Colic lymph node (tissue), 1 donor: ENCODE data around the genes TMEM263 and ISCU.

GRCh38 chr12:106303919-106304618, 1.5 kb downstream of the TCP11L2 start:
- PRO-cap: no peak

GRCh38 chr12:106335609-106336316, 21.8 kb upstream of the POLR3B start:
- PRO-cap: no peak

DNA sequence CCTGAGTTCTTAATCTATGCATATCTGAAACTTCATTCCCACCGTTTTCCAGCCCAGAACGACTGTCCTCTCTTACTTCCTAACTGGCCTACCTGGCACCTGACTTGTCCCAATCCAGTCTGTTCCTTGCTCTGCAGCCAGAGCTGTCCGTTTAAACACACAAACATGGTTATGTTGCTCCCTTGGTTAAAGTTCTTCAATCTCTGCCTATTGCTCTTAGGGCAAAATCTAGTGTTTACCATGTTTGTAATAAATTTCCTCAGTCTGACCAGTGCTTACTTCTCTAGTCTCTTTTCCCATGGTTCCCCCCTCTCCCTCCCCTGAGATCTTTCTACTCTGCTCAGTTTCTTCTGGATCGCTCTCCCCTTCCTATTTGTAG, 2.5 kb downstream of the POLR3B start:
- PRO-cap: no peak

GRCh38 chr12:106955031-106955588, 597 bp upstream of the TMEM263 start:
- PRO-cap: no peak

GRCh38 chr12:106955589-106956498, at the start of gene TMEM263:
TSS of gene TMEM263 (plus strand) at chr12:106955907.
- PRO-cap: bidirectional peak, plus-strand start at chr12:106955695, minus-strand start at chr12:106955702; bidirectional peak, plus-strand start at chr12:106955833, minus-strand start at chr12:106955736; unidirectional peak, plus-strand start at chr12:106956068; bidirectional peak, plus-strand start at chr12:106956274, minus-strand start at chr12:106956131

DNA sequence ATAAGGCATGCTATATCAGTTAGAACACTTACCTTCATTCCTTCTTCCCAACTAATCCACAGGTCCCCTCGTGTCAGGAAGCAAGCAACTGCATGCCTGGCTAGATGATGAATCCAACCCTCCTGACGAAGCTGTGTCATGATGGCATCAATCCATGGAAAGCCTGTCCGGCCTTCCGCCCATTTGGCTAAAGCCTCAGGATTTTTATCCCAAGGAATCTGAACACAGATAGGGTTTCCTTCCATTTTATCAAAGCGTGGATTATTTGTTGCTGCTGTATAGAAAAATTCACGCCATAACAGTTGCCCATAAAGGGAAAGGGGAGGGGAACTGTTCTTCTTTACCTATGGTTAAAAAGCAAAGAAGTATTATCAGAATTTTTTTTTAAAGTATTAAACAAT, 12.6 kb upstream of the MTERF2 start:
- PRO-cap: no peak

- PRO-cap: no peak
Observed at GRCh38 chr12:107214396-107214727, 103.9 kb upstream of the ABTB3 start.

- PRO-cap: bidirectional peak, plus-strand start at chr12:107318821, minus-strand start at chr12:107318705; unidirectional peak, plus-strand start at chr12:107318821
Observed at GRCh38 chr12:107318636-107319106, 437 bp downstream of the ABTB3 start.

GRCh38 chr12:107396817-107397493, 78.7 kb downstream of the ABTB3 start:
- PRO-cap: no peak

- PRO-cap: no peak
Observed at GRCh38 chr12:107540598-107540815, 145.1 kb upstream of the PWP1 start.

GRCh38 chr12:108305989-108306565, 33.0 kb downstream of the CMKLR1 start:
- PRO-cap: no peak

DNA sequence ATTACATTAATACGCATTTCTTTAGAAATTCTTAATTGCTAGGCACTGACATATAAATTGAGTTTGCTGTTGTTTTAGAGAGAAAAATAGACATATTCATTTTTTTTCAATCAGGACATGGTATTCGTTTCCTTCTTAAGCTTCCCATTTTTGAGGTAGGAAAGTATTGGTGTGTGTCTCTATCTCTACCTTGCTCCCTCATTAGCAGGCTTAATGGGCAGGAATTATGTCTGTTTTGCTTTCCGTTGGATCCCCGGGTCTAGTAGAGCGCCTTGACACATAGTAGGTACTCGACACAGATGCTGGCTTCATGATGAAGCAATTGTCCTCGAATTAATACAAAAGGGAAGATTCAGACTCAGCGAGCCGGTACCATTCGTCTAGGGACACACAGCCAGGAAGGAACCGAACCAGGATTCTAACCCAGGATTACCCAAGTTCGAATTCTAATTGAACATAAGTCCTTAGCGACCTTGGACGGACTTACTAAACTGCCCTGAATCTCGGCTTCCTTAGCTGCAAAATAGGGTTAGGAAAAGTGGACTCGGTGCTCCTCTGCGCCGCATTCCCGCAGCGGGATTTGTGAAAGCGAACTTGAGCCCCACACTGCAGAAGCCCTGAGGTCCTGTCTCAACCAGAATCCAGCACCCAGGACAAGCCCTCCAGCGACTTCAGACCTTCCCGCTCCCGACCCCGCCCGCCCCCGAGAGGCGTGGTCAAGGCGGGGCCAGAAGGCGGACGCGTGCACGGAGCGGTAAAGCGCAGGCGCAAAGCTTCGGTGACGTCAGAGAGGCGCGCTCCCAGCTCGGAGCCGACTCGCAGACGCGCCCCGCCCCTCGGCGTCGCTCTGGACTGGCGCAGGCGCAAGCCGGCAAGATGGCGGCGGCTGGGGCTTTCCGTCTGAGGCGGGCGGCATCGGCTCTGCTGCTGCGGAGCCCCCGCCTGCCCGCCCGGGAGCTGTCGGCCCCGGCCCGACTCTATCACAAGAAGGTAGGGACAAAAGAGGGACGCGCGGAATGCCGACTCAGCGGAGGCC, at the start of gene ISCU:
TSS of gene ISCU (plus strand) at position 850 of the 1,036 bp plus-strand sequence.
- PRO-cap: bidirectional peak, plus-strand start at position 874 of the sequence, minus-strand start at position 692 of the sequence

- PRO-cap: bidirectional peak, plus-strand start at chr12:108568226, minus-strand start at chr12:108568065
Observed at GRCh38 chr12:108567790-108568778, 5.7 kb downstream of the ISCU start.

GRCh38 chr12:108638128-108638984, 4.7 kb upstream of the SELPLG start:
- PRO-cap: unidirectional peak, minus-strand start at chr12:108638440

- PRO-cap: no peak
Observed at GRCh38 chr12:108690697-108691328, 40.5 kb downstream of the CORO1C start.

DNA sequence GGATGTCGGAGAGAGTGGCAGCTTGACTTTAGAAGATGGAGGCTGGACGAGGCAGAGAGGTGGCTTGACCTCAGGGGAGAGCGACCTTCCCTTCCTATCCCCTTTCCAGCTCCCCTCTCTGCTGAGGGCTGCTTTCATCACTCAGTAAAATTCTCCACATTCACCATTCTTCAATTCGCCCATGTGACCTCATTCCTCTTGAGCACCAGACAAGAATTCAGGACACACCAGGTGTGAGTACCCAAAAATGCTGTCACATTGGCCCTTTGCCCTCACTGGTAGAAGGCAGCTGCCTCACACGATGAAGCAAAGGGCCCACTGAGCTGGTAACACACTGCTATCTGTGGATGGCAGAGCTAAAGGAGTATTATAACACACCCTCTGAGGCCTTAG, 59.8 kb downstream of the SSH1 start:
- PRO-cap: no peak

DNA sequence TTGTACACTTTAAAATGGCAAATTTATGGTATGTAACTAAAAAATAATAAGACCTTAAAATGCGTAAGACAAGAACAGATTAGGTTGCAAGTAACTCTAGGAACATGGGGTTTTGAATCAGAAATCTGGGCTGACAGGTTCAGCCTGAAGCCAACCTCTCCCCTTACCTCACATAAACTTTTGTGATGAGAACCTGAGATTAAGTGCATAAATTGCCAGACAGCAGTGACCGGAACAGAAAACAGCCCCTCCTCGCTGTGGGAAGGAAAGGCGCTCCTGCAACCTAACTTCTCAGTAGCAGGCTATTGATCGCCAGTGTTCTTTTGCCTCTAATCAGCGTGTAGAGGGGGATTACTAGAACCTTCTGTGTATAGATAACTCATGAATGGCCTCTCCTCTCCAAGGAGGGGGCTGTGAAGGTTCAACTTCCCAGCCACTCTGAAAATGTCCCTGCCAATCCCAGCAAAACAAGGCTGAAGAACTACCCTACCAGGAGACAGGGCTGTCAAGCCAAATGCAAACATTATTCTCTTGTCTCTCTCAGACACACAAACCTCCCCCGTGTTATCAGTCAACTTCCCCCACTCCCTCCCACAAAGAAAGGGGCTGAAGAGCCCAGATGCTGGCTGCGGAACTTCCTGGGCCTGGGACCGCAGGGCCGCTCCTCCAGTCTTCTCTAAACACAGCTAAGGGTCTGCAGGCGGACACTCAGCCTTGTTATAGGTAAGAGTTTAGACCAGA, 1.7 kb downstream of the SSH1 start:
- PRO-cap: no peak

GRCh38 chr12:109069443-109070675, 17.5 kb downstream of the USP30 start:
- PRO-cap: no peak

GRCh38 chr12:109087076-109088065, 5.9 kb downstream of the ALKBH2 start:
- PRO-cap: no peak

GRCh38 chr12:109091800-109092321, 1.4 kb downstream of the ALKBH2 start:
- PRO-cap: no peak